ENCODE results near the genes RLF and ZFP69B.

- PRO-cap, 2 experiments: no peak in any of the 2 experiments
Measured at GRCh38 chr1:39291834-39292253, 87.3 kb downstream of the MACF1 start.

DNA sequence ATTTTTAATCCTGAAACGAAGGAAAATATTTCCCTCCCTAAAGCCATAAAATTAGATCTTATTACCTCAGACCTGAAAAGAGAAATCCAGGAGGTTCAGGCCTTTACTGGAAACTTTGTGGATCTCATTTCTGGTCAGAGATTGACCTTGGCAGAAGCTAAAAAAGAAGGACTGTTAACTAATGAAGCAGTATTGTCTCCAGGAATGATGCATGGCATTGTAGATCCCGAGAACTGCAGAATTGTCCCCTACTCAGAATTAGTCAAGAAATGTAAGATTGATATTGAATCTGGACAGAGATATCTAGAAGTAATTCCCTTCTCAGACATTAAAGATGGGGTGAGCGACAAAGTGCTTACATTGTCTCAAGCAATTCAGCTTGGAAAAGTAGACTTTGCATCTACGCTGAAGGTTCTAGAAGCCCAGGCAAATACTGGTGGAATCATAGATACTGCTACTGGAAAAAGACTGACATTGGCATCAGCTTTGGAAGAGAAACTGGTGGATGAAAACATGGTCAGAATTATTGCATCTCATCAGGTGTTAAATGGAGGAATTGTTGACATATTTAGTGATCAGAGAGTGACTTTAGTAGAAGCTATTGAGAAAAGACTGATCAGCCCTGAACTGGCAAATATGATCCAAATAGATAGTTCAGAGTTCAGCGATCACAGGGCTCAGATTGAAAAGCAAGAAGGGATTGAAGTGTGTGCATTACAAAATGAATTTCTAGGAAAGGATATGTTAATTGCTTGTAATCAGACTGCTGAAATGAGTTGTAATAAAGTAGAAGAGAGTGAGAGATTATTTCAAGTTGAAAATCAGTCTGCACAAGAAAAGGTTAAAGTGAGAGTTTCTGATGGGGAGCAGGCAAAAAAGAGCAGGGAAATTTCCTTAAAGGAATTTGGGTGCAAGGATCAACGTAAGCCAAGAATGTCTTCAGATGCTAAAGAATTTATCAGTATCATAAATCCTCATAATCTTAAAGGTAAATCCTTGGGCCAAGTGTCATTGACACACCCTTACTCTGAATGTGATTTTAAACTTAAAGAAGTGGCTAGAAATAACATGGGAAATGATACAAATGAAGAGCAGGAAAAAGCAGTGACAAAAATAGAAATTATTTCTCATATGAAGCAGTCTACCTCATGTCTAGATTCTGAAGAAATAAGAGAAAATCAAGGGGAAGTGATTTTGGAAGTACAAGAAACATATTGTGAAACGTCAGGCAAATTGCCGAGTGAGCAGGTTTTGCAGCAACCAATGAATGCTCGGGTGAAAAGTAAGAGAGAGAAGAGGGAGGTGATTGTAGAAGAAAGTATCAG is 130.2 kb downstream of the MACF1 start:
- PRO-cap, 2 experiments: no peak in any of the 2 experiments

GRCh38 chr1:39335549-39336680 is 131.4 kb downstream of the MACF1 start:
- PRO-cap, 2 experiments: no peak in any of the 2 experiments

DNA sequence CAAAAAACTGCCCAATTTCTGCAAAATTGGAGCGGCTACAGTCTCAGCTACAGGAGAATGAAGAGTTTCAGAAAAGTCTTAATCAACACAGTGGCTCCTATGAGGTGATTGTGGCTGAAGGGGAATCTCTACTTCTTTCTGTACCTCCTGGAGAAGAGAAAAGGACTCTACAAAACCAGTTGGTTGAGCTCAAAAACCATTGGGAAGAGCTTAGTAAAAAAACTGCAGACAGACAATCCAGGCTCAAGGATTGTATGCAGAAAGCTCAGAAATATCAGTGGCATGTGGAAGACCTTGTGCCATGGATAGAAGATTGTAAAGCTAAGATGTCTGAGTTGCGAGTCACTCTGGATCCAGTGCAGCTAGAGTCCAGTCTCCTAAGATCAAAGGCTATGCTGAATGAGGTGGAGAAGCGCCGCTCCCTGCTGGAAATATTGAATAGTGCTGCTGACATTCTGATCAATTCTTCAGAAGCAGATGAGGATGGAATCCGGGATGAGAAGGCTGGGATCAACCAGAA is 104.1 kb upstream of the BMP8A start:
- PRO-cap, 2 experiments: no peak in any of the 2 experiments

DNA sequence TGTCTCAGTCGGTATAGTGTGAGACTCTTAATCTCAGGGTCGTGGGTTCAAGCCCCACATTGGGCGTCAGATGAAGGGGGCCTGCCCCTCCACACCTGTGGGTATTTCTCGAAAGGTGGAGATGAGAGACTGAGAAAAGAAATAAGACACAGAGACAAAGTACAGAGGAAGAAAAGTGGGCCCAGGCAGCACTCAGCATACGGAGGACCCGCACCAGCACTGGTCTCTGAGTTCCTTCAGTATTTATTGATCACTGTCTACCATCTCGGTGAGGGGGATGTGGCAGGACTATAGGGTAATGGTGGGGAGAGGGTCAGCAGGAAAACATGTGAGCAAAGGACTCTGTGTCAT is 13.1 kb downstream of the BMP8A start:
- PRO-cap, 2 experiments: no peak in any of the 2 experiments

DNA sequence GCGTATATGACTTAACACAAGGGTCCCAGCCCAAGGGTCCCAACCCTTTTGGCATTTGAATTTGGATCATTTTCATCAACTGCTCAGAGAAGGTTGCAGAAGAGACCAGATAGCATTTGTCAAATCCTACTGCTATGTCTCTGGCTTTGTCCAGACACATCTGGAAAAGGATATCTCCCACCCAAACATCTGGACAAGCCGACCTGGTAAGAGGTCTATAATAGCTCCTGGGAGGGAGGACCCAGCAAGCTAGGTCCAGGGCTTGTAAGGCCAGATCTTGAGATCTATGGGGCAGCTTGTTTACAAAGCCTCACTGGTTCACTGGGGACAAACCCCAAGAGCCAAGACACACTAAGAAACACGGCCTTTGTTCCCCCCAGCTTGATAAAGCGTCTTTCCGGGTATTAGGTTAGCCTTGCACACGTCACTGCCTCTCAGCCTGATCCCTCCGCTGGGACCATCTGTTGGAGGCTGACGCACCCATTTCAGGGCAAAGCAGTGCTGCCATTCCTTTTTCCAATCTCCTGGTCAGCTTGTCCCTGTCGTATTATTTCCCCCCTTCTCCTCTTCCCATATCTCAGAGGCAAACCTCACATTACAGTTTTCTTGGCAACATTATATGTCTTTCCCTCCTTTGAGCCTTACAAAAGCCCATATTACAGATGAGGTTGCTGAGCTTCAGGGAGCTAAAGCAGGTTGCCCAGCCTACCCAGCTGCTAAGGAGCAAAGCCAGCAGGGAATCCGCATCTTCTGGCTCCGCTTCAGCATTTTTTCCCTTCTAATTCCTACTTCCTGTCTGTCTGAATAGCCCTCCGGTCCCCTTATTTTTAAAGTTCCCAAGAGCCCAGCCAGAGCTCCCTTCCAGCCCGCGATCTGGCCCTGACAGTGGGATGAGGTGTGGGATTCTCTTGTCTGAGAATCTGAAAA is 4.2 kb downstream of the HEYL start:
- PRO-cap, 2 experiments: no peak in any of the 2 experiments

GRCh38 chr1:39692178-39692882 is 1.1 kb upstream of the HPCAL4 start:
- PRO-cap, 2 experiments: no peak in any of the 2 experiments

- PRO-cap, 2 experiments: no peak in any of the 2 experiments
Measured at GRCh38 chr1:39770160-39770525, 1.0 kb downstream of the OXCT2 start.

- PRO-cap, 2 experiments: no peak in any of the 2 experiments
Measured at GRCh38 chr1:39851924-39852513, 31.3 kb downstream of the TRIT1 start.

GRCh38 chr1:39928587-39929516 is 26.1 kb upstream of the MFSD2A start:
- PRO-cap, 2 experiments: peak in 1 of 2 experiments; most common plus-strand start chr1:39929042 (in 1); most common minus-strand start chr1:39928965 (in 1)

GRCh38 chr1:39934022-39934936 is 20.7 kb upstream of the MFSD2A start:
- PRO-cap, 2 experiments: peak in 2 of 2 experiments; most common plus-strand start chr1:39934558 (in 1); most common minus-strand start chr1:39934459 (in 2)

GRCh38 chr1:40059907-40060405 is 19.4 kb downstream of the CAP1 start:
- PRO-cap, 2 experiments: no peak in any of the 2 experiments

GRCh38 chr1:40161083-40161472 is at the start of gene RLF:
RLF (plus strand) TSS chr1:40161387.
- PRO-cap, 2 experiments: peak in 2 of 2 experiments; most common plus-strand start chr1:40161387 (in 2); most common minus-strand start chr1:40161278 (in 2)

GRCh38 chr1:40315260-40315959 is 1.7 kb downstream of the COL9A2 start:
- PRO-cap, 2 experiments: no peak in any of the 2 experiments

- PRO-cap, 2 experiments: peak in 1 of 2 experiments; most common plus-strand start chr1:40386203 (in 1)
Measured at GRCh38 chr1:40385223-40386390, 12.1 kb downstream of the SMAP2 start.

GRCh38 chr1:40389811-40390532 is 16.4 kb downstream of the SMAP2 start:
- PRO-cap, 2 experiments: peak in 1 of 2 experiments; most common plus-strand start chr1:40390055 (in 1); most common minus-strand start chr1:40389955 (in 1)

- PRO-cap, 2 experiments: peak in 1 of 2 experiments; most common plus-strand start chr1:40450170 (in 1); most common minus-strand start chr1:40450079 (in 1)
Measured at GRCh38 chr1:40449605-40450774, at the start of gene ZFP69B. ZFP69B (plus strand) TSS chr1:40450476.

DNA sequence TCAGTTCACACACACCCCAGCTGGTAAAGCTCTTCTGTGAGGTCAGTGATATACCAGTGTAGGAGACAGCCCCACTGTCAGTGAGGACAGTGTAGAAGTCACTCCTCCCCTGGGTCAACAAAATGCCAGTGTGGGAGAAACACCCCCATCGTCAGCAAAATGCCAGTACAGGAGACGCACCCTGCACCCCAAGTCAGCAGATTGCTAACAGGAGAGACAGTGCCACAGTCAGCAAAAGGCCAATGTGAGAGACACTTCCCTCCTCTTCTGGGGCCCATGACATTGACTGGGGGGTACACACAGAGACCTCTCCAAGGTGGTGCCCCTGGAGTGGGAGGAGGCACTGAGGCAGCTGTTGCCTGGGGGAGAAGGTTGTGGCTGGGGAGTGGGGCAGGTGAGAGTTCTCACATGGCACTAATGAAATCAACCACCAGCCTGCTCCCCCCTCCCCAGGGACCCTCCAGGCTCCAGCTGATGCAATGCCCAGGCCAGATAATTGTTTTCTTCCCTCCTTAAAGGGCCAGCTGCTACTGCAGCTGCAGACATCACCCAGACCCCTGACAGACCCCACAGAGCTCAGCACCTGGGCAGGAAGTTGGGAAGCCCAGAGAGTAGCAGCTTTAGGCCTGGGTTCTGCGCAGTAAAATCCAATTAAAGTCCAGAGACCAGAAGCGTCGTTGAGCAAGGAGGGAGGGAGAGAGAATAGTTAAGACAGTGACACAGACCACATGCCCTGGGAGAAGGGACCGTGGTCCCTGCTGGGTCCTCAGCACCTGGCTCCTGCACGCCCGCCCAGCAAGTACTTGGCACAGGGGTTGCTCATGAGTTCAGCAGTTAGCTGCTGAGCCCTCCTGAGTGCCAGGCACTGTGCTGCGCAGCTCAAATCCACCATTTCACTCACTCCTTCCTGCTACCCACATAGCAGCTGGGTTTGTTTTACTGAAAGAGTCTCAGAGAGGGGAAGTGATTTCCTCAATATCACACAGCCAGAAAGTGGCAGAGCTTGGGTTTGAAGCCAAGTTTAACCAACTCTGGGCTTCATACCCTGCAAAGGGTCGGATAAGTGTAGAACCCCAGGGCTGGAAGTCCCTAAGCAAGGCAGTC is 2.1 kb downstream of the RIMS3 start:
- PRO-cap, 2 experiments: no peak in any of the 2 experiments

DNA sequence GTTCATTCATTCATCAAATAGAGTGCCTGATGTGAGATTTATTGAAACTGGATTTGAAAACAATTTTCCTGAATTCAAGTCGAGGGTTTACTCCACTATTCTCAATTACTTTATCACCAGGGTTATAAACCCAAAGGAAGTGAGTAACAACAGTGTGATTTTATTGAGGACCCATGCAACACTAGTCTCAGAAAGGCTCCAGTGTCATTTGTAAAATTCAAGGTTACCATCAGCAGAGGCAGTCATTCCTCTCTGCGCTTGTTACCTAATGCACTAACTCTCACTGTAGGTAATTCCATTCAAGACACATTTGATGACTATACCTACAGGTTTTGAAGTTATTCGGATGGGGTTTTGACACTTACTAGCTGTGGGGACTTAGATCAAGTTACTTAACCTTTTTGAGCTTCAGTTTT is 903 bp upstream of the NFYC start:
- PRO-cap, 2 experiments: no peak in any of the 2 experiments

GRCh38 chr1:40784044-40784562 is 516 bp downstream of the KCNQ4 start:
- PRO-cap, 2 experiments: no peak in any of the 2 experiments